Measurements from ENCODE around the gene EML6.

DNA sequence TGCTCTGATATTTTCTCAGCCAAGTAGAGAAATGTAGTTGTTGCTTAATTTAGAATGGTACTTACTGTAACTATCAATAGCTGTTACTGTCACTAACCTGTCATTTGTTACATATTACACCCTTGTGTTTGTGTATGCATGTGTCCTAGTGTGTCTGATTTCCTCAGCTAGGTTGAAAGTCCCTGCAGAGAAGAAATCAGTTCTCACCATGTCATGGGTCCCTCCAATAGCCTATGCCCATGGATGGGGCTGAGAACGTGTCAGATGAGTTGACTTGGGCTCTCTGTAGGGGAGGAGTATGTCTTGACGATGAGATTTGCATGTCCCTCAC is 94.5 kb downstream of the SPTBN1 start:
- PRO-cap = no peak

DNA sequence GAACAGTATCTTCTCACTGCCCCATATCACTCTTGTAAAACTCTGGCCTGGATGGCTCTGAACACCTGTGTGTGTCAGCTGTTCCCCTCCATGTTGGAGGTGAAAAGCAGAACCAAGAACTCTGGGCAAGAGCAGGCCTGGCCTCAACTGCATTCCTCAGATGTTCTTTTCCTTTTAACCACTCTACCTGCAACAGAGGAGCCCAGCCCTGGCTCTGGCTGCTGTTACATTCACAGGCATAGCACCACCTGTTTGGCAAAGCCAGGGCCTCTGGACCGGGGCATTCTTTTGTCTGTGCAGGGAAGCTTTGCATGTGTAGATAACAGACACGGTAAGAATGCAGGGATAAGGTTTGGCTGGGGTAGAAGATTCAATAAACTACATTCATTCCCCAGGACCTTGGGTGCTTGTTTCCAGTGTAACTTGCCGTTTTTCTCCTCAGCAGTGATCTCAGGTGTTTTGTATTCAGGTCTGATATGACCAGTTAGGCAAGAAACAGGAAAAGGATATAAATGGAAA is 95.1 kb downstream of the SPTBN1 start:
- PRO-cap = no peak

DNA sequence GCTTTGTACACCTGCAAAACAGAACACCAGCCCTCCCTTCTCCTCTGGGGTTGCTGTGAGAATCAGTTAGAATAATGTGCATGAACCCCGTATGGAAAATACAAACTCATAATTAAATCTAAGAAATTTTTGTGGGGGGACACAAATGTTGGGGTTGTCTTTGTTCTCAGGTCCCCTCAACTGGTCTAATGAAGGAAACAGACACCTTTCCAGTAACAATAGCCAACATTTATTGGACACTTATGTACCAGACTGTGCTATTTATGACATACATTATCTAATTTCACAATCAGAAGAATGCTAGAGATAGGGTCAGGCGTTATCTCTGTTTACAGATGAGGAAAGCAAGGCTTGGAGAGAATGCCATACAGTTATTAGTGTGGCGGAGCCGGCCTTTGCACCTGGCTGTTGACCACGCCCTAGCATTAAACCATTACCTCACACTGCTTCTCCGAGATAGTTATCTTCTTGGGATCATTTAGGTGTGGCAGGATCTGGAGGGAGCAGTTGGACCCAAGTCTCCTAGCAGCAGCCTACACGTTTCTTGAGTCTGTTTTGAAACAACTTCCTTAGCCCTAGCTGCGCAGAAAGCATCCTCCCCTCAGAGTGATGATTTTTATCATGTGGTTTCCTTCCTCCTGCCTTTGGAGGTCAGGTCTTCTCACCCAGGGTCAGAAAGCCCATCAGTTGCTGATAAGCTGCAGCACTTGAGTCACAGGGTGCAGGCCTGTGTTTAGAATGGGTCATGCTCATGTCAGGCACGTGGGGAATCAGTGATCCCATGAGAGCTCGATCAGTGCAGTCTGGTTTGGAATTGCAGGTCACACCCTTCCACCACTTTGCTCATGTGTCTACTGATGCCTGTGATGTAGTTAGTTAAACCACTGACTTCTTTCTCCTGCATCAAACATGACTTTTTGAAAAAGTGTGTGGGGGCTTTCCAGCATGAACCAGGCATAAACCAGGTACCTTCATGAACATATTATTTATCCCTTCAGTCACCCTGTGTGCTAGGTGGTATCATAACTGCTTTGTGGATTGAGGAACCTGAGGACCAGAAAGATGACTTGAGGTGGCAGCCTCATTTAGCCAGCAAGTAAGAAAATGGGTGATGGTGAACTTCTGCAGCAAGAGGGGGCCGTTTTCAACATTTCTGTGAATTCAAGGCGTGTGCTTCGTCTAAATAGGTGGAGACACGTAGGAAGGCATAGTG is 118.2 kb downstream of the SPTBN1 start:
- PRO-cap = no peak

DNA sequence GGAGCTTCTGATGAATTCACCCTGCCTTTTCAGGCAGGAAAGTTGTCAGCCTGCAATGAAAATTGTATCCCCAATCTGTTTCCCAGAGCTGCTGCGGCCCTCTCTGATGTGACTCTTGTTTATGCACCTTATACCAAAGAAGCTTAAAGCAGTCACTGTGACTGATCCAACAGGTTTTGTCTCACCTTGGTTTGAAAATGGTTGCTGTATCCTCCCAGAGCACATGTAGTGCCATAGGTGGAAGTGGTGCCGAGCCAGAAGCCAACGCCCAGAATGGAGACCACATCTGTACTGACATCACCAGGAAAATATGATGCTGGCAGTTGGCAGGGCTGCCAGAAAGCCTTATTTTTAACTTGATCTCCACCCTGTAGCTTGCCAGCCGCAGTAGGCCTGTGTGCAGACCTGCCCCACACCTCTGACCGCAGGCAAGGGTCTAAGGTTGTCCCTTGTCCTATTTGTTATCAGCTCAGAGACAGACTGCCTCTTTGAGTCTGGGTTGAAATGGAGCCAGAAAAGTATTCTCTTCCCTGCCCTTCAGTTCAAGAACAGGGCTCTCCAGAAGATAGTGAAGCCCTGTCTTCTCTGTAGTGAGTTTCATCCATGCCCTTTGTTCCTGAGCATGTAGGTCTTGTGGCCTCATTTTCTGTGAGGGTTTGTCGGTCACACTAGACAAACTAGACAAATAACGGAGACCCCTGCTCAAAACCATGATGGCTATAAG is 123.5 kb upstream of the EML6 start:
- PRO-cap = no peak

GRCh38 chr2:54628618-54629194 is 94.8 kb upstream of the EML6 start:
- PRO-cap = no peak

GRCh38 chr2:54633361-54633944 is 90.0 kb upstream of the EML6 start:
- PRO-cap = no peak

GRCh38 chr2:54642883-54643279 is 80.6 kb upstream of the EML6 start:
- PRO-cap = no peak

- PRO-cap = no peak
These were observed 68.6 kb upstream of the EML6 start for GRCh38 chr2:54654893-54655311.

DNA sequence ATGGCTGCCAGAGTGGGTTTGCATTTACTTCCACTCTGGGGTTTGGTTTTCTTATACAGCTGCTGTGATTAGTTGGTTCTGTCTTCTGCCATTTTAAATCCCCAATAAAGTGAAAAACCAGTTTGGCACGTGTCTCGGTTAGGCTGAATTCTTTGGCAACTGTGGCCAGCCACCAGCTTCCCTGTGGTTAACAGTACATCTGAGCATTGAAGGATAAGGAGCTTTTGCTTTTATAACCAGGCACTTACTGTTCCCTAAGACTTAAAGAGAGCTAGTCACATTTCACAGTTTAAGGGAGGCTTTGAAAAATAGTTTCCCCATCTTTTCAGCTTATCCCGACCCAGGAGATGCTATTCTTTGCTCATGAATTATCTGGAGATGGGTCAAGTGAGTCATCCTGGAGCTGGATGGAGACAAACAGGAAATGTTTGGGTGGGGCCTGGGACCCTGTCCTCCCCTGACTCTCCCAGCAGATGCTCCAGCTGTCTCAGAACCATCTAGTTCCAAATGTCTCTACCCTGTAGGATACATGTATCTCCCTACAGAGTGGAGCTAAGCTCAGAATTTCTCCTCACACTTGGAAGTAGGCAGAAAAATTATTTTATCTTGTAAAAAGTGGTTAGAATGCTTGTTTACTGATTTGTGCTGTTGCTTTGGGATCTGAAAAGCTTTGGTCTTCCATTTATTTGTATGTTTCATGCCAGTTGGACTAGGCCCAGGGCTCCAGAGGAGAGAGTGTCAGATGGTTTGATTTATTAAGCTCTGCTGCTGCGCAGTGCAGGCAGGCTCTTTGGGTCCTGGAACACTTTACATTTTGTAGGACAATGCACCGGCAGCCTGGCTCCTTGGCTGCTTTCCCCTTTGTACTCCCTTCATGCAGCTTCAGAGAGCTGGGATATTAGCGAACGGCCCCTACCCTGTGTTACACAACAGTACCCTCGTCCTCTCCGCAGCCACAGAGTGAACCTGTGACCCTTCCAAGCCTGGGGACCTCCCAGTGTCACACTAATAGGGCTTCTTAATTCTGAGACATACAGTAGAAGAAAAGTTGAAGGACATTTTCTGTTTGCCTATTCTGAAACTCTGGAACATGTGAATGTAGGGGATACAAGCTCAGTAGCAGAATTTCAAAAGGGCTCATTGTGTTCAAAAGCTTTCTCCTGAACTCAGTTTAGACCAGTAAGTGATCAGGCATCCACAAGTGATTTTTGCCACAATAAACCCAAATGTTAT is 56.9 kb upstream of the EML6 start:
- PRO-cap = no peak

GRCh38 chr2:54668639-54669320 is 54.7 kb upstream of the EML6 start:
- PRO-cap = no peak

DNA sequence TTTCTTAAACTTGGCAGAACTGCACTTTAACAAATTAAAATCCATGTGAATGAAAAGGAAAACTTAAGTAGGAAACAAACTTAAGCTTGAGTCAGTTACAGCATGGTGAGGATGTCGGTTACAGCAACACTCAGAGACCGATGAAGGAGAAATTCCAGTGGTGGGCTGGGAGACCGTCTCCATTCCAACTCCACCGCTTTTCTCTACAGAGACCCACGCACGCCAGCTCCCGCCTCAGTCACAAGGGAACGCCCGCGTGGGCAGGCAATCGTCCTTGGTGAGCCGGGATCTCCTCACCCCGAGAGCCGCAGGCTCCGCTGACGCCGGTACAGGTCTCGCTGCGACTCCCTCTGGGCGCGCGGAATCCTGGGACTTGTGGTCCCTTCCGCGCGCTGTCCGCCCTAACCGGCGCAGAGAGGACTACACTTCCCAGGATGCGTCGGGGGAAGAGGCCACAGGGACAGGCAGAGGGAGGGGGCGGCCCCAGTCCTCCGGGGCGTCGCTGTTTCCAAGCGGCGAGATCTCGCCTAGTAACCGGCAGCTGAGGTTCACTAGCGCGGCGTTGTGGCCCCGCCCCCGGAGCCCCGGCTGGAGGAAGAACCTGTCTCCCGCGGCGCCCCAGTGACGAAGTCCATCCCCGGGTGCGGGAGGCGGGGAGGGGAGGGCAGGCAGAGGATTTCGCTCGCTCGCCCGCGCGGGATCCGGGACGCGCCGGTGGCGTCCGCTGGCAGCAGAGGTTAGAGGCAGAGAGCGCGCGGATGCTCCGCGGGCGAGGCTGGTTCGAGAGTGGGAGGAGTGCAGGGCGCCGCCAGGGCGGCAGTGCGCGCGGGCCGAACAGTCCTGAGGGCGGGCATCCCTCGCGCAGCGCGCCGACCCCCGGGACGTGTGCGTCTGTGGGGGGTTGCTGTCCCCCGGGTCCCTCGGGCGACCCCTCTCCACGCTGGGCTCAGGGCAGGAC is at the start of gene EML6:
TSS of gene EML6 (plus strand) at position 621 of the 958 bp plus-strand sequence.
- PRO-cap = bidirectional peak, plus-strand start at position 579 of the sequence, minus-strand start at position 337 of the sequence

- PRO-cap = no peak
These were observed 94.6 kb downstream of the RTN4 start for GRCh38 chr2:54955526-54956179.

DNA sequence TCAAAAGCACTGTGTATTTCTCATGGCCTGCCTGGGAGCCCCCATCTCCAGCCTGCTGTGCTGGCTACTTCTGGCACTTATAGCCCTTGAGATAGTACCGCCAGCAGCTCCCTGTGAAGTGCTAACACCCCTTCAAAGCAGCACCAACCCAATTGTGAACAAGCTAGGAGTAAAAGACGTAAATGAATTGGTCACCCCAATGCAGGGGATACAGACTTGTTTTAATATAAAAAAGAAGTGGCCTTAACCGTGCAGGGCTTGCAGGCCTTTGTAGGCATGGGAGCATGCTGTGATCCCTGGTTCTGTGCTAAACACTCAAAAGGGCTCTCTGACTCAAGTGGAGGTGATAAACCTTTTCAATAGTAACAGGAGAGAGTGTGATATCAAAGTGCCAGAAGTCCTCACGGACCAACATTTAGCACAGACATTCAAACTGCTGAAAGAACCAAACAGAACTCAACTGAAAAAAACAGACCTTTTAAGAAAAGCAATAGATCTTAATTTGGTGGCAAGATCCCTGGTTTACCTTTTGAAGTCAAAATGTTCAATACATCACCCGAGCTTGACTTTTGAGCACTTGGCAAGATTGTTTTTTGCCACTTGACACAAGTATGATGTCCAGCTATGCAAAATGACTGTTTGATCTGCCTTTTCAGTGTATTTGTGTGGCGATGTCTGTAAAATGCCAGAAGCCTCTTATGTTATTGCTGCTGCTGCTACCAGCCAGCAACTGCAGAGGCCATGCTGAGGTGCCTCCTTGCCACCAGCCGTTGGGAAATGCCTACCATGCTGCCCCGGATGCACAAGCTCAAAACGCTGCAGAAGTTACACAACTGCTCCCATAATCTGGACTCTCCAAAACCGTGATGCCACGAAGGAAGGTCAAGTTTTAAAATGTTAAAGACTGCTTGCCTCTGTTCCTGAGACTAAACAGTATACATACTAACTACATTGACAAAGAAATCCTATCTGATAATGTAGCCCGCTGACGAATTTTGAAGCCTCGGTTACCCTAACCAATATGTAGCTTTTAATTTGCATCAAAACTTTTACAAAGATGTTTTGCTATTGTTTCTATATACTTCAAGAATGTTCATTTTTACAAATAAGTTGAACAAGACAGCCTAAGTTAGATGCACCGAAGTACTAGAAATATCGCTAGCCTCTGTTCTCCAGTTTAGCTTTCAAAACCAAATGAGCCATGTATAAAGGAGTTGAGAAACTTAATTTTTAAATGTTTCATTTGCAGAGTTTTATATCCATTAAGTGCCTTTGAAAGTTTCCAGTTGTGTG is 80.4 kb downstream of the RTN4 start:
- PRO-cap = no peak

GRCh38 chr2:54980609-54981428 is 69.4 kb downstream of the RTN4 start:
- PRO-cap = no peak

- PRO-cap = no peak
These were observed 31.5 kb downstream of the RTN4 start for GRCh38 chr2:55018586-55019227.

DNA sequence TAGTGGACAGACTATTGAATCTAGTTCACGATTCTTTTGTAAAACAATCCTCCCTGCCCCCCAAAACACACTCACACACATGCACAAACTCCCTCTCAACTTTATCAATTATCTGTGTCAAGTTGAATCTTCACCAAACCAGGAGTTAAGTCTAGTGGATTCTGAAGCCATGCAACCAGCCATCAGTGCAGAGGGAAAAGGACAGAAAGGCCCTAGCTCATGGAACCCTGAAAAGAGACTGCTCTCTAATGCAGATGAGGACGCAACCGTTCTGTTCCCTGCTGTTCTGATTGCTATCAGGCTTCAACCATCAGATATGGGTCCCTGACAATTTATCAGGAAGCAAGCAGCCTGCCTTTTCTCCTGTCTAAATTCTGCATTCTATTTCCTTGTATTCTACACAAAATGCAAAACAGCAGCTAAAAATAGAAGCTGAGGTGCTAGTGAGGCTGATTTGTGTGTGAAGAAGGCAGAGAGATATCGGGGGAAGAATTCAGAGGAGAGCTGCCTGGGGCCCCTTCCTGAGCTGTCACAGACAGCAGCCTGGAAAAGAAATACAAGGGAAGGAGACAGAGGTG is 68.4 kb upstream of the RTN4 start:
- PRO-cap = no peak

DNA sequence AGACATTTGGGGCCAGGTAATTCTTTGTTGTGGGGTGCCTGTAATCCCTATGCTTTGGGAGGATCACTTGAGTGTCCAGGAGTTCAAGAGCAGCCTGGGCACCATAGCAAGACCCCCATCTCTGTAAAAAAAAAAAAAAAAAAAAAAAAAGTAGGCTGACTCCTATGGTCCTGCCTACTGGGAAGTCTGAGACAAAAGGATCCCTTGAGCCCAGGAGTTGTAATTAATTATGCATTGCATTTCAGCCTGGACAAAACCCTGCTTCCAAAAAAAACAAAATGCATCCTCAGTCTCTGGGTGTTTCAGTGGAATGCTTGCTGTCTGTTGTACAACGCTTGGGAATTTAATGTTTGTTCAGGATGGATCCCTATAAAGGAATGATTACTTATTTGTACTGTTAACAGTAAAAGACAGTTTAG is 3.4 kb downstream of the RPS27A start:
- PRO-cap = no peak

DNA sequence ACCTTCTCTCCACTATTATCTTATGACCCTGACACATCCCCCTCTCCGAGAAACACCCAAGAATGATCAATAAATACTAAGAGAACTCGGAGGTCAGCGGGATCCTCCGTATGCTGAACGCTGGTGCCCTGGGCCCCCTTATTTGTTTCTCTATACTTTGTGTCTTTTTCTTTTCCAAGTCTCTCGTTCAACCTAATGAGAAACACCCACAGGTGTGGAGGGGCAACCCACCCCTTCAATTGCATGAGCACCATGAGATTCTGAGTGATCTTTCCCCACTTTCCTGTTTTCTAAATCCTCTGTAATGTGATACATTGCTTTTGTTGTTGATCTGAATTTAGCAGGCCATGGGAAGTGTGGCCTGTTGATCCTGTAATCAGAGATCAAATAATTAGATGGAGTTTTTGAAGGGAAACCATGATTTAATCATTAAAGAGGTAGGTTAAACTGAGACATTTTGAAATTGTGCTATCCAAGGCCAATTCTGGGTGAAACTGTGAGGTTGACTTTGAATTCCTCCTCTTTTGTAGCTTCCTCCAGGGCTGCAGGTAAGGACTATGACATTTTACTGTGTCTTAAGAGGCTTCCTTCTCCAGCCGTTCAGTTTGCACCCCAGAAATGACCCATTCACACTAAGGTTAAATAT is 11.1 kb upstream of the MTIF2 start:
- PRO-cap = no peak

GRCh38 chr2:55339166-55339913 is 70.3 kb upstream of the MTIF2 start:
- PRO-cap = no peak

GRCh38 chr2:55355483-55355909 is 64.2 kb downstream of the CCDC88A start:
- PRO-cap = no peak

Data from parotid gland (tissue), 1 donor.